Endothelial cell (in vitro differentiated cells): Measurements from ENCODE around the gene SOBP.

DNA sequence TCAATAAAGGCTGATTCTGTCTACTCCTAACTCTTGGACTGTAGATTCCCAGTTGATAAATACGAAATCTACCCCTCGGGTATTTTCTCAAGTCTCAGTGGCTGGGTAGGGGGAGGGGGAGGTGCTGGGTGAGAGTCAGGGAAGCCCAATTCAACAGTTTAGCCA, 703 bp upstream of the BEND3 start:
- PRO-cap = no peak

- PRO-cap = no peak
Measured at GRCh38 chr6:107329964-107330490, 129.3 kb downstream of the PDSS2 start.

DNA sequence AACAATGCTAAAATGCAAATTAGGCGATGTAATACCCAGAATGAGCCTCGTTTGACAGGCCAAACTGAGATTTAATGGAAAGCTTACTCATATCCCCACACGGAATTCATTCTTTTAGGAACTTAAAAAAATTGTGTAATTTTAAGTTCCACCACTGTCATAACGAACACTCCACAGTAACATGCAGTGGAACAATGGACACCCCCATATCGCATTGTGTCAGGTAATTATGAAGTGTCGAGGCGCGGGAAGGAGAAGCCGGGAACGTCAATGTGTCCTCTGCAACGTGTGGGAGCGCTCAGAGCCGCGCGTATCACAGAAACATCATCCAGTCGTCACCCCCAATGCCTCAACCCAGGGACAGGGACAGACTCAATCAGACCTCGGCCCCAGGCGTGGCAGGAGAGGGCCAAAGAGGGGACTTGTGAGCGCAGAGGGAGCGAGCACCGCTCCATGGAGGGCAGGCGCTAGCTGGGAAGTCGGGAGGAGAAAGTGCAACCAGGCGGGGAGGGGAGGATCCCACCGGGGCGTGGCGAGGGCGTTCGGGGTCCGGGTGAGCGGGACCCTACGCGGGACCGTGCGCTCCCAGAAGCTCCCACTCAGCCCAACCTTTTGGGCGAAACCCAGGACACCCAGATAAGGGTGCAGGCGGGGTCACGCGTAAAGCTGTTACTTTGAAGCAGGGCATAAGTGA, 1.1 kb upstream of the SOBP start:
- PRO-cap = no peak

DNA sequence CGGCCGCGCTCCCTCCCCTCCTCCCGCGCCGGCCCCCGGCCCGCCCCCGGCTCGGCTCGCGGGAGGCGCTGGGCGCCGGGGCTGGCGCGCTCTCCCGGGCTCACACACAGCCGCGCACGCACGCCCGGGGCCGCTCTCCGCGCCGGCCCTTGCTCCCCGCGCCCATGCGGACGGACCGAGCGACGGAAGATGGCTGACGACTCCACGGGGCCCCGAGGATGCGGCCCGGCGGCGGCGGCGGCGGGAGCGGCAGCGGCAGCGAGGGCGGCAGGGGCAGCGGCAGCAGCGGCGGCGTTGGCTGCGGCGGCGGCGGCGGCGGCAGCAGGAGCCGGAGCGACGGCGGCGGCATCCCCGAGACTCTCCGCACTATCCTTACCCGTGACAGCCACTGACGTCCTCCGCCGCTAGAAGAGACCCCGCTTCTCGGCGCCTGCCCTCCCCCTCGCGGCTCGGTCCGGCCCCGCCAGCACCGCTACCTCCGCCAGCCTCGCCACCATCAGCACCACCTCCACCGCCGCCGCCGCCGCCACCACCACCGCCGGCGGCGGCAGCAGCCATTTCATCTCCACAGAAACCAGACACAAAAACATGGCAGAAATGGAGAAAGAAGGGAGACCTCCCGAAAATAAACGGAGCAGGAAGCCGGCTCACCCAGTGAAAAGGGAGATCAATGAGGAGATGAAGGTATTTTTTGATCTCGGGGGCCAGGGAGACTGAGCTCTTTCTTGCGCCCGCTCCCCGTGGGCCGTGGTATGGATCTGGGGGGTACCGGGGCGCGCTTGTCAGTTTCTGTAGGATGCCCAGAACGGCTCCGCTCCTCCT, at the start of gene SOBP:
Gene SOBP (plus strand): TSS at position 89 of the 822 bp plus-strand sequence.
- PRO-cap = no peak

DNA sequence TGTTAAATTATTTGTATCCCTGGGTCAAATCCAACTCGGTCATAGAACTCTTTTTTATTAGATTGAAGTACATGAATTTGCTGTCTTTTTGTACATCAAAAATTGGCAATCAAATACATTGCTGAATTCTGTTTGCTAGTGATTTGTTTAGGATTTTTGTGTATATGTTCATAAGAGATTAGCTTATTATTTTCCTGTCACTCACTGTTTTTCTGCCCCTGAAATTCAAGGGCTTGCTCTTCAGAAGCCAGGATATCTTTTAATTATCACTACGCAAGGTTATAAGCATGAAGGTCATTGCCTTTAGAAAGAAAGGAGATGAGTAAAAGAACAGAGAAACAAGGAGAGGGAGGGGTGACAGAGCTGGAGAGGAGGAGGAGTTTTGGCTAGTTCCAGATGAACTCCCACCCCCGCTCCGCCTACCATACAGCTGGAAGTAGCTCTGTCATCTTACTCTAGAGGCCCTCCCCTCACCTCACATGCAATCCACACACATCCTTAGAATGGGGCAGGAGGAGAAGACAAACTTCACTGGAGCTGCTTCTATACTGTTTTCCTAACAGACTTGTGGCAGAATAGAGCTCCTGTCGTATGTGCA, 144.8 kb downstream of the SCML4 start:
- PRO-cap = no peak

DNA sequence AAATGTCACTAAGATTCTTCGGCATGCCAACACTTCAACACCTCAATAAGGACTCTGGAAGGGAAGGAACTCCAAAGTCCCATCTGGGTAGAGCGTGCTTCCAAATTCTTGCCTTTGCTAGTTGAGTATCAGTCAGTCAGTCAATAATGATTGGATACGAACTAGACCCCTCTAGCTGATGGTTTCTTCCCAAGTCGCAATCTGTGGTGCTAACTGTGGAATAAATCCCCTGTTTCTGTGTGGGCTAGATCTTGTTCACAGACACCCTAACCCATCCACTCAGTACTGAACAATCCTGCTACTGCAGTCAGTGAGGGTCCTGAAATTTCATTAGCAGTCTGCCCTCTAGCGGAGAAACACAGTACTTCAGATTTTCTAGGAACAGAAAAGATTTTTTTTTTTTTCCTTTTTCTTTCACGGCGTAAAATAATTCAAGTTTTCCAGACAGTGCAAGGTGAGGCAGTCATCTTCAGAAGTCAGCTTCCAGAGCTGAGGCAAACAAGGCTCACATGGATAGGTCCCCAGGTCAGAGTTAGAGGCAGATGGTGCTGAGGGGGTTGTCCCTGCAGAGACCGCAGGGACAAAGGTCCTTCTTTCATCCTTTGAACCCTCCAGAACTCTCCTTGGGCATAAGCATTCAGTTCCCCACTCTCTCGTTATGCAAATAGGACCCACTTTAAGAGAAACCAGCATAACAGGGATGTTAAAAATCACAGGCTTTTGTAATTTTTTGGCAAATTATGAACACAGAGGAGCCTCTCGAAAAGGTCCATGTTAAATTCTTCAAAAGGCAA, 119.7 kb downstream of the SCML4 start:
- PRO-cap = no peak

GRCh38 chr6:108002753-108003435, 44.9 kb upstream of the SEC63 start:
- PRO-cap = bidirectional peak, plus-strand start at chr6:108003079, minus-strand start at chr6:108003127

GRCh38 chr6:108117705-108118258, 43.2 kb upstream of the OSTM1 start:
- PRO-cap = no peak

DNA sequence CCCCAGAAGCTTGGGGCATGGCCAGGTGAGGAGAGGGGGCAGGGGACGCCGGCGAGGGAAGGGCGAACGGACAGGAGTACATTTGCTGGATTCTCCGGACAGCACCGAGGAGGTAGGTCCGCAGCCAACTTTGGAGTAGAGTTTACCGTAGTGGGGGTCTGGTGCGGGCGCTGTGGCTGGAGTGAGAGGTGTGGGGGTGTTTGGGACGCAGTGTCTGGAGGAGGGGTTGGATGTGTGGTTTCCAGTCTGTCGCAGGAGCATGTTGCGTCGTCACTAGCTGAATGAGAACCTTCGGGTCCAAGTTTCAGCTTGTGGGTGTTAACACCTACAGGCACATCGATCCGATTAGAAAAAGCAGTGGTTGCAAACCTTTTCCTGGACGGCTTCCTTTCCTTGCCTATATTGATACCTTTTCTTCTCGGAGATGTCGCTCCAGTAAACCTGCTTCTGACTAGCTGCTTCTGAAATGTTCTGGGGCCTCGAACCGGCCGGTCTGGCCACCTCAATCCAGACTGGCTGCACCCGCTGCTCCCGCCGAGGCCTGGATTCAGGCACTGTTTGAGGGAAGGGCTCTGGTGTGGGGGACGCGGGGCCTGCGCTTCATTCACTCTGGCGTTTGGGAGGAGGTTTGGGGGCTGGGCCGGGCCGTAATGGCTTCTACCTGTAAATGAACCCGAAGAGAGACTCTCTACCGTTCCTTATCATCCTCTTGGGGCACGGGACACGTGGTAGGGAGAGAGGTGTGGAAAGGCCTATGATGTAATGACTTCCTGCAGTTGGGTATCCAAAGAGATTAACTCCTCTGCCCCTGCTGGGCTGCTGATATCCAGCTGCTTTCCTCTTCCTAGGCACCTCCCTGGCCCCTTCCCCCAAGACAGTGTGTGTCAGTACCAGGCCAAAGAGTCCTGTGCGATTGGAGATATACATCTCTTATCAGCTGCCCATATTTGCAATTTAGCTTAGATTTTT, 1.6 kb downstream of the FOXO3 start:
- PRO-cap = unidirectional peak, minus-strand start at position 283 of the sequence; bidirectional peak, plus-strand start outside the sequence, minus-strand start at position 560 of the sequence

GRCh38 chr6:108563001-108563571, 2.4 kb downstream of the FOXO3 start:
- PRO-cap = bidirectional peak, plus-strand start at chr6:108563125, minus-strand start at chr6:108562591

DNA sequence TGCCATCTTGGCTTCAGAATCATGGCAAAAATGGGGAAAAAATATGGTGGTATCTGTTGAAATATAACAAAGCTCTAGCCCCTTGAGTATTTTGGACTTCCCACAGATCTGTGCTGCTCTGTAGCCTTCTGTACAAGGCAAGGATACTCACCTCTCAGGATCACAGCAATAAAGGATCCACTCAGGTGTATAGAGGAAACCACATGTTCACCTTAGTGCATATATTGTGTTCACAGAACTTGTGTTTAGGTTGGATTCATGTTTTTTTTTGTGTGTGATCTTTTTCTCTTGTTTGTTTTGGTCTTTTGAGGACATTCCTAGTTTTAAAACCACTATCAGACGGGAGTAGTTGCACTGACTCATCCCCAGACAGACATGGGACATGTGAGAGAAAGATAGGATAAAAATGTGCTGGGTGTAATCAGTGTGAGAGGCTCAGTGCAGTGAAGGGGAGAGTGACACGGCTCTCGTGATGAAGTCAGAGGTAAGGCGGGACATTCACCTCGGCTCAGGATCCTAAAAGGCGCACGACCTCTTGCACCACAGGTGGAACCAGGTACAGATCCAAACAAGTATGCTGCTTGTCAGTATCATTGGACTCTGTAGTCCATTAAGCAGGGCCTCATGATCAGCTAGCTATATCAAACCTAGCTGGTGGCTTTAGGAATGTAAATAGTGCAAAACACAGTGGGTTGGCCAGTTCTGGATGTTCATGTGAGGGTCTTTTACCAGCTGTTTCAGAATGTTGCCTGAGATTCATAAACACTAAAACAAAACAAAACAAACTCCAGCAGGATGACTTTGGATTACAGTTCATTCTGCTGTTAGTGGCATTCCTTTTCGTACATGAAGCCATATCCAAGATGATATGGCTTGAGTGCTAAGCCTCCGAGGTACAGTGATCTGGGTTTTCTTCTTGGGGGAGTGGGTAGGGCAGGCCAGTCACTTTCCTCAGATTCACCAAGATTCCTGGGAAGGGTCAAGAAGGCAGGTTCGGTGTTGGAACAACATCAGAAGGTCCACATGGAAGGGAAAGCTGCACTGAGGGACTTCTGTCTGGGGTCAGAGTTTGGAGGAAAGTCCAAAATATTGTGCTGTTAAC, 18.0 kb downstream of the FOXO3 start:
- PRO-cap = no peak

- PRO-cap = no peak
Measured at GRCh38 chr6:108583589-108584234, 23.0 kb downstream of the FOXO3 start.

- PRO-cap = no peak
Measured at GRCh38 chr6:108584272-108584765, 23.6 kb downstream of the FOXO3 start.

DNA sequence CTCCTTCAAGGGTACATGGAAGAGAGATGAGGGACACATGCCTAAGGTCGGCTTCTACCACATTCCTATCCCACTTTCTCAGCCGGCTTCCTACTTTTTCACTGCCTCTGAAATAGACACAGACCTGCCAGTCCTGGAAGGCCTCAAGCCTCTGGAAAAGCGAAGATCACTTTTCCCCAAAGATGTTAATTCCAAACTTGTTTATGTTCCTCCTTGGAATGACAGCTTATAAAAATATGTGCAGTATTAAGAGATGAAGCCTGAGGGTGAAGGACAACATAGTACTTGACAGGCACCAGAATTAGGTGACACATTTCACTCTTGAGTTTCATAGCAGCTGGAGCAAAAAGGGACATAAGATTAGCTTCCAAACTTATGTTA, 25.2 kb downstream of the FOXO3 start:
- PRO-cap = no peak

GRCh38 chr6:108653240-108653684, 92.5 kb downstream of the FOXO3 start:
- PRO-cap = no peak

GRCh38 chr6:108739111-108739519, 109.1 kb upstream of the ARMC2 start:
- PRO-cap = no peak

GRCh38 chr6:108888659-108889251, 40.5 kb downstream of the ARMC2 start:
- PRO-cap = no peak

- PRO-cap = no peak
Measured at GRCh38 chr6:109006444-109006858, 88.2 kb downstream of the SESN1 start.

DNA sequence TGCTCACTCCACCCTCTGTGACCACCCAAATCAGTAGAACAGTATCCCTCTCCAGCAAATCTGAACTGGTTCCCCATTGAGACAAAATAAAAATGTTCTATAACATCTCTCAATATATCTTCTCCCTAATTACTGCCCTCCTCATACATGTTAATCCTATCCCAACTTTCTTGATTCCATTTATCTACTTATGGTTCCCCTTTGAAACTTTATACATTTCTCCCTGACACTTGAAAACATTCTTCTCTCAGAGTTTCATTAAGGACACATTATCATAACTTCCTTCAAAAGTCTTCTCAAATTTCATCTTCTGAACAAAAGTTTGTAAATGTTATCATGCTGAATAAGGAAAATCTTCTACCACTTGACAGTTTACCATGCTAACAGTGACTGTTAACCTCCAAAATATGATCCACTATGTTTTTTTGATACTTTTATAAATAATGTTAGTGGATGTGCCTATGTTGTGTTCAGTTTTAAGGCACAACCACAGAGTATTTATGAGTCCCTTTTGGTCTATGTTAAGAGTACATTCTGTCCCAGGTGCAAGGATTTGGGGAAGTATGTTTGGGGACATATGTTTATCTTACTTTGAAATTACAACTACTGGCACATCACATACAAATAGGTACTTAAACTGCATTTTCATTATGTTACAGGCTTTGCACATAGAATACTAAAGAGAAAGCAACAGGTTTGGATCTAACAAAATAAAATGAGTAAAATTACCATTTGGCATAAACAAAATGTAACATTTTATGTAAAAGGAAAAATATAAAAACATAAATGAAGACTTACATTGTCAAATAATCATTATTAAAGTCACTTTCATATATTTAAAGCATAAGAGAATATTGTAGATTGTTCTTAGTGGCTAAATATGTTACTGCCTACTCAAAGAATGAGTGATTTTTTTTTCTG, 71.4 kb downstream of the SESN1 start:
- PRO-cap = no peak

DNA sequence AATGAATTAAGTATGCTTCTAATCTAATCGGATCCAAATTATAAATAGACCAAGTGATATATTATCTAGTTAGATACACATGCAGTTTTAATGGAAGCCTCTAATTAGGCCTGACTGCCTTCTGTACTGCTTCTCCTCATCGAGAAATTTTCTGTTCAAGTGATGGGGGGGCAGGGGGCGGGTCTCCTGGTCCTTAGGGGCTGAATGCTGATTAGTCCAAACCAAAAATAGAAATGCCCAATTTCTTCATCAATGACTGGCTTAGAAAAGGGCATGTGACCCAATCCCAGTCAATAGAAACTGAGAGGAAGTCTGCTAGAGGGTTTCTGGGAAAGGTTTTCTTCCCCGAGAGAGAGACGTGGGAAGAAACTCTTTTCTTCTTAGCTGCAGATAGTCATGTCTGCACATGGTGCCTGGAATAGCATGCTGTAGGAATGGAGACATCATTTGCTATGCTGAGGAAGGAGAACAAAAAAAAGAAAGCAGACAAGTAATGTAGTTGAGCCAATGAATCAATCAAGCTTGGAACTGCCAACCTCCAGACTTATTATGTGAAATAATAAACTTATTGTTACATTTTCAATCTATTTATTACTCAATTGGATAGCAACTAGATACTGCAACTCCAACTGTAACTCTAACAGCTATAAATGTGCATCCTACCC, 6.7 kb downstream of the SESN1 start:
- PRO-cap = no peak